Neural progenitor cell (in vitro differentiated cells): ENCODE data around the genes CISD1, TFAM and BICC1.

DNA sequence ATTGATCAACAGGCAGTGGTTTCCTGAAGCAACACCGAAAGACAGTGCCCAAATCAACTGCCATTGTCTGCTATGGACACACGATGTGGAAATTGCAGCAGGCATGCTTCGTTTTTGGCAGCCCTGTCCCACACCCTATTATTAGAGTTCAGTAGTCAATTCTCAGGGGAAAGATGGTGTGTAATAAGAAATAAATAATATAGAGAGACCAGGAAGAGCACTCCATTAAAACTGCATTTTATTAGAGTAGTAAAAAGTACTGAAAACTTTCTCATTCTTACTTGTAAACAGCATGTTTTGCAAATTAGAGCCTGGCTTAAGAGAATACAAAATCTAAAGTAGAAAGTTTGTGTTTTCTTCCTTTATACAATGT lies 153.8 kb downstream of the SGMS1 start:
- RAMPAGE, long total RNA: no peak

DNA sequence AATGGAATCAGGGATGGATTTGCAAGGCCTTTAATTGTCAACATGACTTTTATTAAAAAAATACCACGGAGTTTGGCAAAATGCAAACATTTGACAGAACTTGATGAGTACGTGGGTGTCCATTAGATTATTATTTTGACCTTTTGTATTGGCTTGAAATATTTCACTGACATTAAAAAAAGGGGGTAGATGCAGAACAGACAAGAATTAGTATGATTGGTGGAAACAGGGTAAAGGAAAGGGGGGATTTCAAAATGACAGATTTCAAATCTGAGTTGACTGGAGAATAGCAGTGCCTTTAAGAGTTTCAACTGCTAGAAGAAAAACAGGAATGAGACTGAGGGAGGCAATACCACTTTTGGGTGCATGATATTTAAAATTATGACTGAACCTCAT lies 33.8 kb downstream of the ASAH2B start:
- RAMPAGE, long total RNA: no peak

DNA sequence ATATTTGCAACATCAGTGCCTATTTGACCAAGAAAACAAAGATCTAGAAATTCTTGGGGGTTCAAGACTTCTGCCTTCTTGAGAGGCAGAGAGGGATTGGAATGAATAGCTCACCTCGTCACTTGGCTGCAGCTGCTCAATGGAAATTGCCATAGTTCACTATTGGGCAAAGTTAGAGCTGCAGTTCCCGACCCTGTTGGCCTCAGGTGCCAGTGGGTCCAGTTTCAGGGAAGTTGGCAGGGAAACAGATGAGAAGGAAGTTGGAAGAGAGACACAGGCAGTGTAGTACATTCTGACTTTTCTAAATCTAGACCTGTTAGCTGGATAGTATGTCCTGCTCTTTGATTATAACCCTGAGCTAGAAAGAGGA lies 19.1 kb downstream of the A1CF start:
- RAMPAGE, long total RNA: no peak

GRCh38 chr10:50882582-50883031 lies 2.8 kb downstream of the A1CF start:
- RAMPAGE, long total RNA: no peak

DNA sequence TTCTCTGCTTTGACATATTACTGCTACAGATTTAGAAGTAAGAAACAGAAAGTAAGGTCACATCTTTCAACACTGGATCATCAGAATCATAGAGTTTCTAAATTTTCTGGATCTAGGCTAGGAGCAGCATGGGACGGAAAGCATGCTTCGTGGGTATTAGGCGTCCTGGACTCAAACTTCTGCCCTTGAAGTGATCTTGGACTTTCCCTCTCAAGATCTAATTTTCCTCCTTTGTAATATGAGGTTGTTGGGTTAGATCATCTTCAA lies 85.4 kb upstream of the PRKG1 start:
- RAMPAGE, long total RNA: no peak

DNA sequence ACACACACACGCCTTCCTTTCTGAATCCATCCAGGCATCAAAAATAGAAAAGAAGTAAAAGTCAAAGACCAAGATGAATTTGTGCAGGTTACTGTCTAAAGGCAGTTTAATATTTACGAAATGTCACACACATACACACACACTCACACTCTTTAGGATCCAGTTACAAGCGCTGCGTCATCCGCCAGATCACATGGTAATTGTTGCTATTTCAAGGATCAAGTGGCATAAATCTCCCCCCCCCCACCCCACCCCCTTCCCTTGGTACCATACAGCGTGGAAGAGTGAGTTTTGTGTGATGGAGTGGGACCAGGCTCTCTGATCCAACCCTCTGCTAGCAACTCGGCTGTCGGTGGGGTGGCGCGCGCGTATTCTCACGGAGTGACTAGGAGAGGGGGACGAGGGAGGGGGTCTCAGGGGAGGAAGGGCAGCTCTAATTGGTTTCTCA lies 83.6 kb upstream of the PRKG1 start:
- RAMPAGE, long total RNA: no peak

DNA sequence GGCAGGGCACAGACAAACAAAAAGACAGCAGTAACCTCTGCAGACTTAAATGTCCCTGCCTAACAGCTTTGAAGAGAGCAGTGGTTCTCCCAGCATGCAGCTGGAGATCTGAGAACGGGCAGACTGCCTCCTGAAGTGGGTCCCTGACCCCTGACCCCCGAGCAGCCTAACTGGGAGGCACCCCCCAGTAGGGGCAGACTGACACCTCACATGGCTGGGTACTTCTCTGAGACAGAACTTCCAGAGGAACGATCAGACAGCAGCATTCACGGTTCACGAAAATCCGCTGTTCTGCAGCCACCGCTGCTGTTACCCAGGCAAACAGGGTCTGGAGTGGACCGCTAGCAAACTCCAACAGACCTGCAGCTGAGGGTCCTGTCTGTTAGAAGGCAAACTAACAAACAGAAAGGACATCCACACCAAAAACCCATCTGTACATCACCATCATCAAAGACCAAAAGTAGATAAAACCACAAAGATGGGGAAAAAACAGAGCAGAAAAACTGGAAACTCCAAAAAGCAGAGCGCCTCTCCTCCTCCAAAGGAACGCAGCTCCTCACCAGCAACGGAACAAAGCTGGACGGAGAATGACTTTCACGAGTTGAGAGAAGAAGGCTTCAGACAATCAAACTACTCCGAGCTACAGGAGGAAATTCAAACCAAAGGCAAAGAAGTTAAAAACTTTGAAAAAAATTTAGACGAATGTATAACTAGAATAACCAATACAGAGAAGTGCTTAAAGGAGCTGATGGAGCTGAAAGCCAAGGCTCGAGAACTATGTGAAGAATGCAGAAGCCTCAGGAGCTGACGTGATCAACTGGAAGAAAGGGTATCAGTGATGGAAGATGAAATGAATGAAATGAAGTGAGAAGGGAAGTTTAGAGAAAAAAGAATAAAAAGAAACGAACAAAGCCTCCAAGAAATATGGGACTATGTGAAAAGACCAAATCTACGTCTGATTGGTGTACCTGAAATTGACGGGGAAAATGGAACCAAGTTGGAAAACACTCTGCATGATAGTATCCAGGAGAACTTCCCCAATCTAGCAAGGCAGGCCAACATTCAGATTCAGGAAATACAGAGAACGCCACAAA lies 90.0 kb downstream of the PRKG1 start:
- RAMPAGE, long total RNA: no peak

GRCh38 chr10:51487071-51487627 lies 212.2 kb downstream of the CSTF2T start:
- RAMPAGE, long total RNA: no peak

DNA sequence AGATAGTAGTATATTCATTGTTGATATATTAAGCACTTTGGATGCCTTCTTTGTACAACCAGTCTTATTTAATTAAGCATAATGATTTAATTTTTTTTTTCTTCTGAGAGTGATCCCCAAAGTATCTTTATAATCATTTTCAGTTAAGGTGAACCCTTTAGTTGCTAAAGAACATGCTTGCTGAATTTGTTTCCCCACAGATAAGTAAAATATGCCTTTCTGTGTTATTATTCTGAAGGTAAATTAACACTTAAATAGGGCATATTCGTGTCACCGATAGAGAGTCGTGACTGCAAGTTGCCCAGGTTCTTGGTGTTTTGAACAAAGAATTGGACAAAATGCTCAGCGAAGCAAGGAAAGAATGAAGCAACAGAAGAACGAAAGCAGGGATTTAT lies 50.1 kb downstream of the CSTF2T start:
- RAMPAGE, long total RNA: no peak

- RAMPAGE, long total RNA: no peak
These were observed 2.0 kb downstream of the CSTF2T start for GRCh38 chr10:51697257-51697864.

- RAMPAGE, long total RNA: no peak
These were observed 139.2 kb upstream of the CSTF2T start for GRCh38 chr10:51838528-51838964.

- RAMPAGE, long total RNA: no peak
These were observed 80.9 kb upstream of the DKK1 start for GRCh38 chr10:52233184-52233485.

GRCh38 chr10:57992494-57993290 lies 275.0 kb downstream of the IPMK start:
- RAMPAGE, long total RNA: no peak

DNA sequence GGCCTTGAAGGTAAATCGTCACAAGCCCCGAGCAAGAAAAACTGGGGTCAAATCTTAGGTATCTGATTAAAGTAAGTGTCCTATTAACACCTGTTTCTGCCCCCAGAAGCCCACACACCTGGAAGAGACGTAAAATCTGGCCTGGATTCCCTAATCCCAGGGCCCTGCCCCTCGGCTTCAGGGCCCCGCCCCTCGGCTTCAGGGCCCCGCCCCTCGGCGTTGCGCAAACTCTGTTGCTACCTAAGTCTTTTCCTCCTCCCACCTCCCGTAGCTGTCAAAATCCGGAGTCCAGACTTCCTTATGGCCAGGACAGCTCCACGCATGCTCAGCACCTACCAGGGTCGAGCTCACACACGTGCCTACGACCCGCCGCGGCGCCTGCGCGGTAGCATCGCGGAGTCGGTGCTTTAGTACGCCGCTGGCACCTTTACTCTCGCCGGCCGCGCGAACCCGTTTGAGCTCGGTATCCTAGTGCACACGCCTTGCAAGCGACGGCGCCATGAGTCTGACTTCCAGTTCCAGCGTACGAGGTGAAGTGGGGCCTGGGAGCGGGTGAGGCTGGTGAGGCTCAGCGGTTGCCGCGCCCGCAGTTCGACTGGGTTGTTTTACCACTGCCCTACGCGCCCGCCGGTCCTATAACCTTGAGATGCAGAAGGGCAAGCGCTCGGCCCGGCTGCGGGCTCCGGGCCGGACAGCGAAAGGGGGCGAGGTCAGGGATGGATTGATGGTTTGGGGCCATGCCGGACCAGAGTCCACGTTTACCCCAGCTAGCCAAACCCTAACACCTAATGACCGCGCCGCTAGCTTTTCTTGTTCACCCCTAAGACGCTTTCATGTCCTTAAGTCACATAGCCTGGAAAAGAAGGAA lies at the start of gene CISD1:
CISD1 (plus strand) TSS at position 388 of the 868 bp plus-strand sequence.
- RAMPAGE, long total RNA: start-site peak on the plus strand centred at position 441 of the sequence, 101 bp wide, 59 and 138 reads in 2 replicates

GRCh38 chr10:58273365-58273790 lies 4.4 kb downstream of the CISD1 start:
- RAMPAGE, long total RNA: no peak

DNA sequence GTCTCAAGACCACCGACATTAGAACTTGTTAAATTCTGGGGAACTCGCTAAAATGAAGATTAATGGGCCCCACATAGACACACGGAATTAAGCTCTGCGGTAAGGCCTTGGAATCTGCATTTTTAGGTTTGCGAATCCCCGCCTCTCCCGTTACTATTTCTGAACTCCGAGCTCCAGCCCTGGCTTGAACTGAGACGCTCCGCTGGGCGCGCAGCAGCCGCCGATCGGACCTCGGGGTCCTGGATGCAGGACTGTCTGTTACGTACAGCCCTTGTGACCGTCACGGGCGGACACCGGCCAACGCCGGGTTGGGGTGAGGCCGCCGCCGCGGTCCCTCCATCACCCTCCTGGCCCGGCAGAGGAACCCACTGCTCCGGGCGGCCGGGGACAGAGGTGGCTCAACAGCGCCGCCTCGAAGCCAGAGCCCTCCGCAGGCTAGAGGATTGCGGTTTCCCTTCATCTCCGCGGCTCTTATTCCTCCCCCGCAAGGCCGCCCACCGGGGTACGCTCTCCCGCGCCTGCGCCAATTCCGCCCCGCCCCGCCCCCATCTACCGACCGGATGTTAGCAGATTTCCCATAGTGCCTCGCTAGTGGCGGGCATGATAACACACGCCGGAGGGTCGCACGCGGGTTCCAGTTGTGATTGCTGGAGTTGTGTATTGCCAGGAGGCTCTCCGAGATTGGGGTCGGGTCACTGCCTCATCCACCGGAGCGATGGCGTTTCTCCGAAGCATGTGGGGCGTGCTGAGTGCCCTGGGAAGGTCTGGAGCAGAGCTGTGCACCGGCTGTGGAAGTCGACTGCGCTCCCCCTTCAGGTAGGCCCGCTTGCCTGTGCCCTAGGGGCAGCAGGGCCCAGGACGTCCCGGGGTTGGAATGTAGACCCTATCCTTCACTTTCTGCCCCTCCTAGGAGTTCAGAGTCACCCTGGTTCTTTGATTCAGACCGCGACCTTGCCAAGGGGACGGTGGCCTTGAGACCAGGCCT lies at the start of gene TFAM:
TFAM (plus strand) TSS at position 578 of the 985 bp plus-strand sequence.
- RAMPAGE, long total RNA: start-site peak on the plus strand centred at position 614 of the sequence, 46 bp wide, 267 and 214 reads in 2 replicates

DNA sequence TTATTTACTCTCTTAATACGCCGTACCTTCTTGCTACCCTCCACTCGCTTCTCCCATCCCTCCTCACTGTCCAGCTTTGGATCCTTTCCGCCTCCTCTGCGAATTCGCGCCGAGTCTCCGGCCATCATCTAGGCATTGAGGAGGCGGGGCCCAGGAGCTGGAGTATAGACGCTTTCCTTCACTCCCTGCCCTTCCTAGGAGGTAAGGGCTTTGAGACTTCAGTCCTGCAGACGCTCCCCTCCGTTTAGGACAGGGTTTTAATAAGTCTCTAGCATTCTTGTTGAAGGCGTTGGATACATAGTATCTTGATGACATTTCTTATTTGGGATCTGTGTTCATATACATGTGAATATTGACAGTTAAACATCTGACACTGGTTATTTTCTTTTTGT lies 604 bp downstream of the TFAM start:
- RAMPAGE, long total RNA: no peak

- RAMPAGE, long total RNA: no peak
These were observed 11.4 kb downstream of the TFAM start for GRCh38 chr10:58396218-58397417.

- RAMPAGE, long total RNA: no peak
These were observed at the start of gene BICC1 for GRCh38 chr10:58512561-58513622. Gene BICC1 (plus strand): TSS chr10:58512872.

DNA sequence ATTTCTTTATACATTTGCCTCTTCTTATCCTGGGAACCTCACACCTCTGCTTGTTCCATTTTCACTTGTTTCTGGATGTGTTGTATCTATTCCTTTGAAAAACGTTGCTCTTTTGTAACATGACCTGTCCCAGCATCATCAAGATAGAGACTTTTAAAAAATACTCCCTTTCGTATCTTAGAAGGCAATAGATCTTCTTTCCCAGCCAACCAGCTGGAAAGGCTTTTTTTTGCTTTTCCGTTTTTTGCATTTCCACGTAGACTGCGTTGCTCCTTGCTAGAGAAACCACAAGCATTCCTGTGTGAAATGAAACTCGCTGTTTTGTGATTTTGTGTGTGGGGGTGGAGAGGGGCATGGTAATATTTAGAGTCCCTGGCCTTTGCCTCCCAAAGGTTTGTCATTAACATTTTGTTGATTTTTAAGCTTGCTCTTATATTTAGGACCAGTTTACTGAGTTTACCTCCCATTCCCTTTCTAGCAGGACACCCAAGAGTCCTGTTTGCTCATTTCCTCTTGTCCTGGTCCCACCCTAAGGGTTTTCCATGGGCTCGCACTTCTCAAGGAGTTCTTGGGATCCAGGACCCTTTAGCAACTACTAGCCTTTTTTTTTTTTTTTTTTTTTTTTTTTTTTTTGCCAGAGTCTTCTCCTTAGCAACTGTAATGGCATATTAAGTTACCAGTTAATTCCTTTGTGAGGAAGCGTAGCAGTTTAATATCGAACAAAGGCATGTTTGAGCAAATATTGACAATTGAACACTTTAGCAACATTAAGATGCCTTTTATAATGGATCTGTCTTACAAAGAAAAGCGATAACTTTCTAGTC lies 243.6 kb downstream of the BICC1 start:
- RAMPAGE, long total RNA: no peak